Anterior vena cava (tissue), 1 donor: ENCODE data around the genes TMEM126A and FZD4.

DNA sequence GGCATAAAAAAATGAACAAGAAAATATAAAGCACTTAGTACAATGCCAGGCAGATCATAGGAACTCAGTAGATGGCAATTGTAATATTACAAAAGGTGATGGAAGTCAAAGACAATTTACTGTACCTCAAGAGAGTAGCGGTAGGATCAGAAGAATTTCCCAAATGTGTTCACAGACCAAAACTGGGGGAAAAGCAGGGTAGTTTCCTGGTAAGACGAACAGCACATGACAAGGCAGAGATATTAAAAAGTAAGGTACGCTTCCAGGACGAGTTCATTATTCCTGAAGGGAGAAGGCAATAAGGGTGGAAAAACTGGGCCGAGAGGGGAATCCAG lies 934 bp upstream of the ANKRD42 start:
- PRO-cap = no peak

DNA sequence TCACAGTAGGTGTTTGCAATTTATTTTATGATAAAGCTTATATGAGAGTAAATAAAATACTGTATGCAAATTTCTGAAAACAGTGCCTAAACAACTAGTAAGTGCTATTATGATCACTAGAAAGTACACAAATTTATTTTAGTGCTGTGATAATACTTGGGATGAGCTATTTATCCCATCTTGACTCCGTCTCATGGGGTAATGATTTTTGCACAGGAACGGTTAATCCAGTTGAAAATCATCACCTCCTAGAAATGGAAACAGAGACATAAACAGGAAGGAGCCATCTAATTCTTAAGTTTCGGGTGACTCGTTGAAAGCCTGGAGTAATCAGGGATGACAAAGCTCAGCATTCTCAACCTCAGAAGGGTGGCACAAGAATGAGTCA lies 280.7 kb upstream of the CCDC90B start:
- PRO-cap = no peak

GRCh38 chr11:84250667-84251121 lies 964.5 kb upstream of the CCDC90B start:
- PRO-cap = no peak

DNA sequence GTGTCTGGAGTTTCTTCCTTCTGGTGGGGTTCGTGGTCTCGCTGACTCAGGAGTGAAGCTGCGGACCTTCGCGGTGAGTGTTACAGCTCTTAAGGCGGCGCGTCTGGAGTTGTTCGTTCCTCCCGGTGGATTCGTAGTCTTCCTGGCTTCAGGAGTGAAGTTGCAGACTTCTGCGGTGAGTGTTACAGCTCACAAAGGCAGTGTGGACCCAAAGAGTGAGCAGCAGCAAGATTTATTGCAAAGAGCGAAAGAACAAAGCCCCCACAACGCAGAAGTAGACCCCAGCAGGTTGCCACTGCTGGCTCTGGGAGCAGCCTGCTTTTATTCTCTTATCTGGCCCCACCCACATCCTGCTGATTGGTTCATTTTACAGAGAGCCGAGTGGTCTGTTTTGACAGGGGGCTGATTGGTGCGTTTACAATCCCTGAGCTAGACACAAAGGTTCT lies 1021.7 kb upstream of the CCDC90B start:
- PRO-cap = no peak

GRCh38 chr11:85483794-85484202 lies 143.3 kb downstream of the DLG2 start:
- PRO-cap = no peak

DNA sequence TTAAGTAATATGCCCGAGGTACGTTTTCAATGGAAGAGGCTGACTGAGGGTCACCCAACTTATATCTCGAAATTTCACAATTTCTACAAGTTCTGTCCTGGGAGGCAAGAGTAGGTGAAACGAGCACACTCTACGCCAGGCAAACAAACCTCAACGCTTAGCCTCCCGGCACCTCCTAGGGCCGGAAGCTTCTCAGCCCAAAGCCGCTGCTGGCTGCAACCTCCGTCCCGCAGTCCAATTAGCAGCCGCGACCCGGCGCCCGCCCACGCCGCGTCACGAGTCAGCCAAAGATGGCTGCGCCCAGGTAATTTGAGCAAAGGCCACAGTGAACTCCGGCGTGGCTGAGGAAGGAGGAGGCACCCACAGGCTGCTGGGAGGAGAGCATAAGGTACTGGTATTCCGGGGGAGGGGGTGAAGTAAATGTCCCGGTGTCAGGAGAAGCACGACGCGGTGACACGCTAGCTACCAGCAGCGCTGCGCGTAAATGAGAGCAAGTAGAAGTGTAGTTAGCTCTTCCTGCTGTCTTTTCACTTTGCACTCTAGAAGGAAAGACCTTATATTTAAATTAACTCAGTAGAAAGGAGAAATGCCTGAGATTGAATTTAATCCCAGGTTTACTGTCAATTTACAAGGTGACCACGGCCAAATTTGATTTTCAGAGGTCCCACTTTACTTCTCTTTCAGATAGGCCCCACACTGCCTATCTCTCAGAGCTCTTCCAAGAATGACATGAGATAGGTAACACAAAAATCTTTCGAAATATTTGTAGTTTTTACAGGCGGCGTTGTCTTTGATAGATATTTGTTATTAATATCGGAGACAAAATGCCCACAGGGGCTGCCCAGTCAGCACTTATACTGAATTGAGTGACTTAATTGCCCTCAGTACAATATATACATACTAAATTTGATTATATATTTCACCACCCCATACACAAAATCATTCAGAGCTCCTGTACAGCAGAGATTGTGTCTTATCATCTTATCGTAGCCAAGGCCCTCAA lies at the start of gene TMEM126A:
Gene TMEM126A, plus strand, starts transcription at position 266 of the 1,003 bp plus-strand sequence.
- PRO-cap = bidirectional peak, plus-strand start at position 338 of the sequence, minus-strand start at position 240 of the sequence

DNA sequence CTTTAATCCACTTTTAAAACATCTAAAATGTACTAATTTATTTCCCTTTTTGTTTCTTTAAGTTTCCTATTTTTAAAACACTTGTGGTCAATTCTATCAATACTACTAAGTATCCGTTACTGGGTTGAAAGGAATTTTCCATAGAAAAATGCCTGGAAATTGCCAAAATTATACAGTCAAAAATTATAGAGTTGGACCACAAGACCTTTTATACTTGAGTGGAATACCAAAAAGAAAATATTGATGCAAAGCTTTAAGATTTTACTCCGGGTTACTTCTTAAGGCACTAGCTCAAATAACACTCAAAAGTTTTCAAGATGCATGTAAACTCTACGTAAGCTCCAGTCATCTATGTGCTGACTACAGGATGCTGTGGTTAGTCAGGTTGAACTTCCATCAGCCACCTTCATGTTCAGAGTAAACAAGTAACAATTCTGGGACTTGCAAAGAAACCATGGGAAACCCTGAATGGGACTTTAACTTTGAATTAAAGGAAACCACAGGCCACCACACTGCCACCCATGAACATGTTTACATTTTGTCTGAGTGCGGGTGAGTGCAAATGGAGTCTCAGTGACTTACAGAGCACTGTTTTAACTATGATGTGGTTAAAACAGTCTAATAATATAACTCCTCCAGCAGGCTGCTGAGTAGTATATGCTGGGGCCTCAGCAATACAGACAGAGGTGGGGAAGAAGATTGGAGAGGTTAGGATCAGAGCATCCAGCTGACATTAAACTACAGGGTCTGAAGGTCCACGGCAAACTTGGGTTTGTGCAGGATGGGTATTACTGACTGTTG lies 12.8 kb upstream of the SYTL2 start:
- PRO-cap = no peak

DNA sequence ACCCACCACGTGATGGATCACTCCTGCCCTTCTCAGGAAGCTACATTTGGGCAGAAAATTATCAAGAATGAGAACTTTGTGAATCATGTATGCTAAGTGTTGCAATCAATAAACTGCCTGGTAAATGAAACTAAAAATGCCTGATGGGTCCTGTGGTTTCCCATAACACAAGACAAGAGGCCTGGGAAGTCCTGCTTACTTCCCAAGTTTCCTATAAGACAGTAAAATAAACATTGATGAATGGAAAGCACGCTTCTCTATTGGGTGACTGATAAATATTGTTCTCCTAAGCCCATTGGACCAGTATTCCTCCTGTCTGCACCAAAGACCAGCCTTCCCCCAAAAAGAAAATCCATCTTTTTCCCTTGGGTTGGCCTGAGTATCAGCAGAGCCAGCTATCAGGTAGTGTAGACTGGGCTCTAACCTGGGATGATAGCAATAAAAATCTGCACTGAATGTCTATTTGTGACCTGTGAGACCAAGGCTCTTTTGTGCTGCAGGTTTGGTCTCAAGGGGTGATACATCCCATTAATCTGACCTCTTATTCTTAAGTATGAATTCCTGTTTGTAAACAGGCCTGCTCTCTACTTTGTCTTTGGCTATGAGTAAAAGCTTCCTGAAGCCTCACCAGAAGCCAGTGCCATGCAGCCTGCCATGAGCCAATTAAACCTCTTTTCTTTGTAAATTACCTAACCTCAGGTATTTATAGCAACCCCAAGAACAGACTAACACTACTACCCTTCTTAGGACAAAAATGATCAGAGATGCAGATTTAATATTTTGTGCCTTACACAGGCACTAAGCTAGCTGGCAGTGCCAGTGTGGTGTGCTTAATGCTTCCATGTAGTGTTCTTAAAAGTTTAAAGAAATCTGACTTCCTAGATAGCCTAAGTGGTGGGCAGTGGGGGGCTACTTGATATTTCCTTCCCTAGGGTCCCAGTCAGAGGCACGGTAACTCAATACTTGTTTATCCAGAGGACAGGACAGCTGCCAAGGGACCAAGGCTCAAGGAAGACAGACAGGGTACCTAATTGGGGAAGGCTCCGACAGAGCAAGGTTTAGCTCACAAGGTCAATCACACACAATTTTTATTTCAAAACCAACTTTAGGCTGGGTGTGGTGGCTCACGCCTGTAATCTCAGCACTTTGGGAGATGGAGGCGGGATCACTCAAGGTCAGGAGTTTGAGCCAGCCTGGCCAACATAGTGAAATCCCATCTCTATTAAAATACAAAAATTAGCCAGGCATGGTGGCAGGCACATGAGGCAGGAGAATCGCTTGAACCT lies 98.9 kb downstream of the CCDC83 start:
- PRO-cap = no peak

DNA sequence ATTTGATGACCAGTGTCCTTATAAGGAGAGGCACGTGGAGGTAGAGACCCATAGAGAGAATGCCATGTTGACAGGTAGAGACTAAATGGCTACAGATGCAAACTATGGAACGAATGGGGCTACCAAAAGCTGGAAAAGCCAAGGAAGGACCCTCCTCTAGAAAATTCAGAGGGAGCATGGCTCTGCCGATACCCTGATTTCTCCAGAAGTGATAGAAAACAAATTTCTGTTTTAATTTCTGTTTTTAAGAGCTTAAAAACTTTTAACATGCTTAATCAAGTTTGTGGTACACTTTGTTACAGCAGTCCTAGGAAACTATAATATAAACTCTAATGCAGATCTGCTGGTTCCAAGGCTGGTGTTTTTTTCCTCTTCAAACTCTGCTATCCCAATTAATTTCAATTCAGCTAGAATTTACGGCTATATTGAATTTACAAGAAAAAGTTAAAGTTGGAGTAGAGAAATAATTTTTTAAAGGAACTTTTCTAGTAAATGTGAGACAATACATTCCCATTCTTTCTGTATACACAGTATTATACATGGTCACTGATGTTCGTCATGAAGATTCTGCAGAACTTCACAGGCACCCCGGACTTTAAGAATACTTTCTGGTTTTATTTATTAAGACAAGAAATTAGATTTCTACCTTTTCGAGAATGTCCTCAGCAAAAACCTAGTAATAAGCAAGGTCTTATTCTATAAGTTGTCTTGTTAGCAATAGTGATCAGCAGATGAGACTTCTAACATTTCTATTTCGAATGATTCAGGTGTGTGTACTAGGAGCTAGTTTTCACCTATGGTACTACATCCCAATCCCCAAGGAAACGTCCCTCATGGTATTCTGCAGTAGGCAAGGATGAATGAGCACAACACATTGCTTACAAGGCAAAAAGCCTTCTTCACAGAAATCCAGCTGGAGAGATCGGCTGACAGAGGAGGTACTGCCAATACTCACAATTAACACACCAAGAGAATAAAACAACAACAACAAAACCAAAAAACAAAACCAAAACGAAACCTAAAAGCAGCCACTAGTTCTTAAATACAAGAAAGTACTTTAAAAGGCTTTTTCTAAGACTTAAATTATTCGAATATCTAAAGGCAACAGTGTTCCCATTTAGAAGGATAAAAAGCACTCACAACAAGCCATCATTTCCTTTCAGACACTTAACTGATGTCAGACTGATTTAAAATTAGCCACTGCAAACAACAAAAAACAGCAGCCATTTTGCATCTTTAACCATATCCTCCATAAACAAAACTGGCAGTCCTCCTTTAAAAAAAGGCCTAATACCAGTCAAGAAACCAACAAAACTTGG lies 101.7 kb downstream of the PICALM start:
- PRO-cap = no peak

GRCh38 chr11:86062532-86063425 lies 6.1 kb downstream of the PICALM start:
- PRO-cap = no peak

DNA sequence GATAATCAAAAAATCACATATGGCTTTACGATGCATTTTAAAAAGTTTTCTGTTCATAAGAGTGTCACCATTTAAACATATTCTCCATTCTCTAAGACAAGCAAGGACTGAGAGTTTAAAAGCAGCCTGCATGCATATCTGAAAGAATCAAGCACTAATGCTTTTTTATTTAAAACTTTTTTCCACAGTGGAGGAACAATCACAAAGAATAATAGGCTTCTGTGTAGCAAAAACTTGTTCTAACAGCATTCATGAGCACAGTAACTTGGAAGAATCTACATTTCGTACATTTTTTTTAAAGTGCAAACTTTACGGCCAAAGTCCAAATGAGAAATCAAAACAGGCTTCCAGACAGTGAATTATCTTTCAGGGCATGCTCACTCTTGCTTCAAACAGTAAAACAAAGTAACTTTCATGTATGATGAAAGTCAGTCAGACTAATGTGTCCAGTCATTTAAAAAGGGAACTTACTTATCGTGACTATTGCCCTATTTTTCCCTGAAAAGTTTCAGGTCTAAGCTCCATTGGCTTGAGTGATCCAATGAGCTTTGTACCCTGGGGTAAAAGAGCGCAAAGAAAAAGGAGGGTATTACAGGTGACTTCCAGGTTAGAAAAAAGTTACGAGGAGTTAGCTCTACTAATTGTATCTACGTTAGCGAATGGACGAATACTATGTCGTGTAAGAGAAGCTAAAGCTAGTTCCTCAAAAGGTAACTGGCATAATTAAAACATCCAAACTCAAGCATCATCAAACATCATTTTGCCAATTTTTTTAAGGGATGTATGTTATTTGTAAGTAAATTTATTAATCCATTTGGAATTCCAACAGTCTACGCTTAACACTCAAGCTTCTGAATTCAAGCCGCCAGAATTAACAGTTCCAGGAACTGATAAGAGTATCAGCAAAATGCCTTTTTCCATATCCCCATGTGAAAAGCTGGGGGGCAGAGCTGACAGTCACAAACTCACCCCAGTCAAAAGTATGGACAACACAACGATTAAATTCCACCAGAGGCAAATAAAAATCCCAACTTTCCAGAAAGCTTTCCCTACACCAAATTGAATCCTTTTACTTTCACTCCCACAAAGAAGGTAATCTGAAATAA lies 1.6 kb downstream of the PICALM start:
- PRO-cap = no peak

DNA sequence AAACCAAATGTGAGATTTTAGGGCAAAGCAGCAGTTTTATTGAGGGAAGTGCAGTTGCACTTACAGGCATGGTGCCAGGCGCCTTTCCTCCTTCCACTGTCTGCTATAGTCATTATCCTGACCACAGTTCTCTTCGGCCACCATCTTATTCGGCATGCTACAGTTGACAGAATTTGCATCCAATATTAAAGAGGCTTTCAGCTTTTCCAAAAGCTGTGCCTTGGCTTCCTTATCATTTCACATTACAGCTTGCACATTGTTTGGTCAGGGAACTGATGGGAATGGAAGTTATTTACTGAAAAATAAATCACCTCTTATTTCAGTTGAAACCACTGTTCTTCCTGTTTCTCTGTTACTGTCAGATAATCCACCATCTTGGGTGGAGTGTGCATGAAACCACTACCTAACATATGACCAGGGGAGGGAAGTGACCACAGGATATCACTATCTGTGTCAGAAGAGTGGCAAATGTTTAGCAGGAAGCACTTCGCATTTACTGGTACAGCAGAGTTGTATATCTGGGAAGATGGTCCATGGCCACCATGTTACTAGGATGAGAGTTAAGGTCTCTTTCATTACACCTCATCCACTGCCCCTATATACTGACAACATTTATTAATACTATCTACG lies 74.6 kb upstream of the PICALM start:
- PRO-cap = no peak

GRCh38 chr11:86151093-86151843 lies 82.4 kb upstream of the PICALM start:
- PRO-cap = no peak

GRCh38 chr11:86557966-86558620 lies 183.4 kb downstream of the CCDC81 start:
- PRO-cap = no peak

- PRO-cap = unidirectional peak, plus-strand start at chr11:86629305
Observed at GRCh38 chr11:86628715-86629464, 171.5 kb upstream of the PRSS23 start.

- PRO-cap = no peak
Observed at GRCh38 chr11:86644186-86645217, 155.8 kb upstream of the PRSS23 start.

GRCh38 chr11:86805718-86806478 lies 5.6 kb downstream of the PRSS23 start:
- PRO-cap = unidirectional peak, minus-strand start at chr11:86806202

DNA sequence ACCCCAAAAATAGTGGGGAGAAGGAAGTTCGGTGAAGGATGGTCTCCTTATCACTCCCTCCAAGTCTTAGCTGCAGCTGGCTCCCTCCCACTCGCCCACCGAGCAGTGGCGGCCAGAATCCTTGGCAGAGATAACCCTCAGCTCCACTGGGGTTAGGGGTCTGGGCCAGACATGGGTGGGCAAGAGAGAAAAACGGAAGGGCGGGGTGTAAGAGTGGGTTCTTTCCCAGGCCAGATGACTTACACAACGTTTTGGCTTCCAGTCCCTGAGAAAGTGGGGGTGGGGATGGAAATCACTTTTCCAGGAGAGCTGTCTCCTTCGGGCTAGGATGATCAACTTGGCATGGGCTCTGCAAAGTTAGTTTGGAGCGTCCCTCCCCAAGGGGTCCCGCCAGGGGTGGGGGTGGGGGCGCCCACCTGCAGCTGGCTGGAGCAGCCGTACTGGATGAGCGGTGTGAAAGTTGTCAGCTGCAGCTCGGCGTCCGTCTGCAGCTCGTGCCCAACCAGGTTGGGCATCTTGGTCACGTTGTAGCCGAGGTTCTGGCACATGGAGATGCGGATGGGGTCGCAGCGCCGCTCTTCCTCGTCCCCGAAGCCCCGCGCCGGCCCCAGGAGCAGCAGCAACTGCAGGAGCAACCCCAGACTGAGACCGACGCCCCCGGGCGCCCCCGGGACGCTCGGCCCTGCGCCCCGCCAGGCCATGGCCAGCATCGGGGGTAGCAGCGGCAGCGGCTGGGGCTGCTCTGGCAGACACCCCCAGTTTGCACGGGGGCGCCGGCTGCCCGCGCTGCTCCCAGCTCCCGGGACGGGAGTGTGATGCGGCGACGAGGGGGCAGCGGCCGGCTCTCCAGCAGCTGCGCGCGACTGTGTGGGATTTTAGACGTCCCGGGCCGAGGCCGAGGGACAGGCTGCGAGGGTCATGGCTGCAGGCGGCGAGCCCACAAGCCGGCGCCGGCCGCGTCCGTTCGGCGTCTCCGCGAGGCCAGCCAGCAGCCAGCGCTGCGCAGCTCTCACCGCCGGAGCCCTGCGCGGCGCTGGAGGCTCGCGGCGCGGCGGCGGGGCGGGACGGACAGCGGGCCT lies at the start of gene FZD4:
Gene FZD4, minus strand, starts transcription at position 1,011 of the 1,079 bp plus-strand sequence.
- PRO-cap = bidirectional peak, plus-strand start at position 547 of the sequence, minus-strand start at position 487 of the sequence; bidirectional peak, plus-strand start outside the sequence, minus-strand start at position 1,011 of the sequence

DNA sequence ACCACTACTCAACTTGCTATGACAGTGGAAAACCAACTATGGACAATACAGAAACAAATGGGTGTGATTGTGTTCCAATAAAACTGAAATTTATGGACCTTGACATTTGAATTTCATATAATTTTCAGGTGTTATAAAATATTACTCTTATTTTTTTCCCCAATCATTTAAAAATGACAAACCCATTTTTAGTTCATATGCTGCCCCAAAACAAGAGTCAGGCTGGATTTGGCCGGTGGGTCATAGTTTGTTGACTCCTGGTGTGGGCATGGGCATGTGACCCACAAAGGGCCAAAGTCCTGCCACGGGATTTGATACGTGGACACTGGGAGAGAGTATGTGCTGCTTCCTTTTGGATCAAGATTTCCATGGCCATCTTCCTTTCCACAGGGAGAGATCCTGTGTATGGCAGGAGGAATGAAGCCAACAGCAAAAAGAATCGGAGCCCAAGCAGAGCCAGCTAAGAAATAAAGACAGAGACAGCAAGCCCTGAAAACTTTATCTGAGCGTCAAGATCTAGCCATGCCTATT lies 26.9 kb upstream of the FZD4 start:
- PRO-cap = no peak

- PRO-cap = no peak
Observed at GRCh38 chr11:87000119-87000942, 37.4 kb upstream of the TMEM135 start.